Monocyte (primary cell): ENCODE measurements around a stretch of chr17.

GRCh38 chr17:80221241-80221926, 1.2 kb downstream of the SLC26A11 start:
- PRO-cap, 2 experiments = no peak in any of the 2 experiments

GRCh38 chr17:80264605-80264929, 3.9 kb downstream of the RNF213 start:
- PRO-cap, 2 experiments = no peak in any of the 2 experiments

DNA sequence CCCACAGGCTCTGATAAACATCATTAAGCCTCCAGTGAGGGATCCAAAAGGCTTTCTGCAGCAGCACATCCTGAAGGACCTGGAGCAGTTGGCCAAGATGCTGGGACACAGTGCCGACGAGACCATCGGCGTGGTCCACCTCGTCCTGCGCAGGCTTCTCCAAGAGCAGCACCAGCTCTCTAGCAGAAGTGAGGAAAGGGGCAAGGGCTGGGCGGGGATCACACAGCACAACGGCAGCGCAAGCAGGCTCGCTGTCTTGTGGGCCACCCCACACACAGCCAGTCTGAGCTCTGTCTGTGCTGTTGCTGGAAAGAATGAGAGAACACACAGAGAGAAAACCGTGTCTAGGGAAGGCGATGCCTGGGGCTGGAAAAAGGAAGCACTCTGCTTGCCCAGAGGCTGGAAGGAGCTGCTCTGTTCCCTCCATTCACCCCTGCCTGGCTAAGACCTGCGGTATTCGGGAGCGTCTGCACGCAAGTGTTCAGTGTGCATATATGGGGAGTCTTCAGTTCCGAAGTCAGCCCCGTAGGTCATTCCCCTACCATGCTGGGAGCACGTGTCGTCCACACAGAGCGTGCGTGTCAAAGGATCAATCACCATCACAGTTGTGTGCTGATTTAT, 33.3 kb upstream of the ENDOV start:
- PRO-cap, 2 experiments = no peak in any of the 2 experiments

- PRO-cap, 2 experiments = no peak in any of the 2 experiments
Measured at GRCh38 chr17:80384643-80385232, 30.2 kb upstream of the ENDOV start.

DNA sequence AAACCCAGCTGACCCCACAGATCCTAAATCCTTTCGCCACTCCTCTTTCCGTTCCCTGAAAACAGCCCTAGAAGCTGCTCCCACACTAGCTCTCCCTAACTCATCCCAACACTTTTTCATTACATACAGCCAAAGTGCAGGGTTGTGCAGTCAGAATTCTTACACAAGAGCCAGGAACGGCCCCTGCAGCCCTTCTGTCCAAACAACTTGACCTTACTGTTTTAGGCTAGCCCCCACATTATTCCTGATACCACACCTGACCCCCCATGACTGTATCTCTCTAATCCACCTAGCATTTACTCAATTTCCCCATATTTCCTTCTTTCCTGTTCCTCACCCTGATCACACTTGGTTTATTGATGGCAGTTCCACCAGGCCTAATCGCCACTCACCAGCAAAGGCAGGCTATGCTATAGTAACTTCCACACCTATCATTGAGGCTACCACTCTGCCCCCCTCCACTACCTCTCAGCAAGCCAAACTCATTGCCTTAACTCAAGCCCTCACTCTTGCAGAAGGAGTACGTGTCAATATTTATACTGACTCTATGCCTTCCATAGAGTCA, 11.3 kb upstream of the ENDOV start:
- PRO-cap, 2 experiments = no peak in any of the 2 experiments

GRCh38 chr17:80456781-80457262, 19.6 kb downstream of the NPTX1 start:
- PRO-cap, 2 experiments = no peak in any of the 2 experiments

- PRO-cap, 2 experiments = no peak in any of the 2 experiments
Measured at GRCh38 chr17:80474218-80475013, 2.0 kb downstream of the NPTX1 start.

GRCh38 chr17:80475979-80476447, 394 bp downstream of the NPTX1 start:
- PRO-cap, 2 experiments = no peak in any of the 2 experiments

GRCh38 chr17:80720842-80721772, 176.5 kb downstream of the RPTOR start:
- PRO-cap, 2 experiments = no peak in any of the 2 experiments

GRCh38 chr17:80739214-80739789, 194.7 kb downstream of the RPTOR start:
- PRO-cap, 2 experiments = no peak in any of the 2 experiments

DNA sequence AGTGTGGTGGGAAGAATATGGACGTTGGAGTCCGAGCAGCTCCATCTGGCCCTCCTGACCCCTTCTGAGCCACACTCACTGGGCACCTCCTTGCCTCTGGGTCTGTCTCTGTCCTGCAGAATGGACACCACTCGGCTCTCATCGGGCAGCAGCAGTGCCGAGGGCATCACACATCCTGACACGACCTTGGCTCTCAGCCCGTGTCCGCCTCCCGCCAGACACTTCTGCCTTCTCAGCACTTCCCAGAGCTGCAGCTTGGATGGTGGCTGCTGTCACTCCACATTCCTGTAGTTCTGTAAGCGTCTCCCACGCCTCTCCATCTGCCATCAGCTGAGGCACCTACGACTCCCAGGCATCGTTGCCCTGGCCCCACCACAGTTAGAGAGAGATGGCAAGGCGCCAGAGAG, 196.0 kb upstream of the CHMP6 start:
- PRO-cap, 2 experiments = no peak in any of the 2 experiments

DNA sequence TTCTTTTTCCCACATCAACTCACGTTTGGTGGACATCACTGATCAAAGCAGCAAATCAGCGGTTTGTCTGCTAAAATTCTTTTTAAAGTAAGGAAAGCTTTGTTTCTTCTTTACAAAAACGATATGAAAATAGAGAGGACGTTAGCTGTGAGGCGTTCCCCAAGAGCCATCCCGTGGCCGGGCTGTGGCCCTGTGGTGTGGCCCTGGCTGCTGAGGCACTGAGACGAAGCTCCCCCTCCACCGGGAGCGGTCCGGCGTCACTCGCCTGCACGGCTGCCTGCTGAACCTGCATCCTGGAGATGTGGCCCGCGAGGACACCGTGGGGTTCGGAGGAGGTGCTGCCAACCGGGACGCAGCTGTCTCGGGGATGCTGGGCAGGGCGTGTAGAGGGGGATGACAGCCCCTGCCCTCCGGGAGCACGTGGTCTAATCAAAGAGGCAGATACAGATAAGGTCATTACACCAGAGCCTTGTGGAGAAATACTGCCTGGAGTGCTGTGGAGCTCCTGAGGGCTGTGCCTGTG, 105.1 kb upstream of the CHMP6 start:
- PRO-cap, 2 experiments = no peak in any of the 2 experiments

DNA sequence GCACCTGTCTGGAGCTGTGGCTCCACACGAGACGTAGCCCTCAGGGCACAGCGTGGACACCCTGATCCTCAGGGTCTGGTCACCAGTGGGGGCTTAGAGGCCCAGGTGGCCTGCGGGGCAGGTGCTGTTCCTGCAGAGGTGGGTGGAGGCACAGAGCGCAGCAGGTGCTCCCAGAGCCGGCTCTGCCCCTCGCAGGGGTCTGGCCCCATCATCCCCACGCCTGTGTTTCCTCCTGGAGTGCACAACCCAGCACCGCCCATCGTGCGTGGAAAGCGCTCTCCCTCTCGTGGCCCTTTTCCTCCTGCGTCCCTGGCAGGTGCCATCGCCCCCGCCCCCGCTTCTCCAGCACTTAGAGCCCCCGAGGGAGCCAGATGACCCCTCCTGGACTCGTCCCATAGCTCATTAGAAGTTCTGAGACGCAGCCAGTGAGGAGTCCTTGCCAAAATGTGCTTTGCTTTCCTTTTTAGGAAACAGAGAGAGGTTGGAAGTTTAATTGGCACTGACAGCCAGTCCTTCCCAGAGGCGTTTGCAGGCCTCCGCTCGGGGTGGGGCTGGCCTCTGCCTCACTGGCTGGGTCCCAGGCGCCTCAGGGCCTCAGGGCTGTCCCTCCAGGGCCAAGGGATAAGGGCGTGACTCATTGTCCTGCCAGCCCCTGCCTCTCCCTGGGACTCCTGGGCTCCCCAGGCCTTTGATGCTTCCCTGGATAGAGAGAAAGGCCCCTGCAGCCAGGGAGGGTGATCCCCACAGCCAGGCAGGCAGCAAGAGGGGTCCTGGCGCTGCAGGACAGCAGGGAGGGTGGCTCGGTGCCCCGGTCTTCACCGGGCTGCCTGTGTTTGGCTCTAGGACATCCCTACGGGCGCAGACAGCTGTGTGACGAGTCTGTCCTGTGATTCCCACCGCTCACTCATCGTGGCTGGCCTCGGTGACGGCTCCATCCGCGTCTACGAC, 32.1 kb upstream of the CHMP6 start:
- PRO-cap, 2 experiments = no peak in any of the 2 experiments

DNA sequence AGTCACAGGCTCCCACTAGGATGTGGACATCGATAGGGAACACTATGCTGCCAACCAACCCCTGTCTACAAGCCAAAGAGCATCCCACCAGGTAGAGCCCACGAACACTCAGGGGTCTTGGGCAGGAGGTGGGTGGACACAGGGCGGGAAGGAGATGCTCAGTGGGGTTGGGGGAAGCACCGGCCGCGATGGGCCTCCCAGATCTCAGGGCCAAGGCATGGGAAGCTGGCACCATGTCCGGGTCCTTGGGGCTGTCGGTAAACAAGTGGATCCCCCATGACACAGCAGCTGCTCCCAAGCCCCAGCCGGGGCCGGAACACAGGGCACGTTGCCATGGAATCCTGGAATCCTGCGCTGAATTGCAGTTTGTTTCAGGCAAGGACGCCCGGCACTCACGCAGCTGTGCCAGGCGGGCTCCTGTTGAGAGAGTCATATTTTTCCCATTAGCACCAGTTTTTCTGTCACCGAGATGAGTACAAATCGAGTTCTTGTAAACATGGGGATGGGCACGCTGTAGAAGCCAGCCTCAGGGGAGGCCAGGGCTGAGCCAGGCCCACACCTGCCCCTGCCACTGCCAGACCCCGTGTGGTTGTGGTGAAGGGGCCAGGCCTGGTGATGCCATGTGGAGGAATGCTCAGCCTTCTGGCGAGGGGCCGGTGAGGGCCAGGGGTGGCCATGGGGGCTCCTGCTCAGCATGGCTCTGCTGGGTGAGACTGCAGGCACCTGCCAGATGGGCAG, 22.9 kb upstream of the CHMP6 start:
- PRO-cap, 2 experiments = no peak in any of the 2 experiments

GRCh38 chr17:81003539-81003945, 11.9 kb downstream of the CHMP6 start:
- PRO-cap, 2 experiments = no peak in any of the 2 experiments

DNA sequence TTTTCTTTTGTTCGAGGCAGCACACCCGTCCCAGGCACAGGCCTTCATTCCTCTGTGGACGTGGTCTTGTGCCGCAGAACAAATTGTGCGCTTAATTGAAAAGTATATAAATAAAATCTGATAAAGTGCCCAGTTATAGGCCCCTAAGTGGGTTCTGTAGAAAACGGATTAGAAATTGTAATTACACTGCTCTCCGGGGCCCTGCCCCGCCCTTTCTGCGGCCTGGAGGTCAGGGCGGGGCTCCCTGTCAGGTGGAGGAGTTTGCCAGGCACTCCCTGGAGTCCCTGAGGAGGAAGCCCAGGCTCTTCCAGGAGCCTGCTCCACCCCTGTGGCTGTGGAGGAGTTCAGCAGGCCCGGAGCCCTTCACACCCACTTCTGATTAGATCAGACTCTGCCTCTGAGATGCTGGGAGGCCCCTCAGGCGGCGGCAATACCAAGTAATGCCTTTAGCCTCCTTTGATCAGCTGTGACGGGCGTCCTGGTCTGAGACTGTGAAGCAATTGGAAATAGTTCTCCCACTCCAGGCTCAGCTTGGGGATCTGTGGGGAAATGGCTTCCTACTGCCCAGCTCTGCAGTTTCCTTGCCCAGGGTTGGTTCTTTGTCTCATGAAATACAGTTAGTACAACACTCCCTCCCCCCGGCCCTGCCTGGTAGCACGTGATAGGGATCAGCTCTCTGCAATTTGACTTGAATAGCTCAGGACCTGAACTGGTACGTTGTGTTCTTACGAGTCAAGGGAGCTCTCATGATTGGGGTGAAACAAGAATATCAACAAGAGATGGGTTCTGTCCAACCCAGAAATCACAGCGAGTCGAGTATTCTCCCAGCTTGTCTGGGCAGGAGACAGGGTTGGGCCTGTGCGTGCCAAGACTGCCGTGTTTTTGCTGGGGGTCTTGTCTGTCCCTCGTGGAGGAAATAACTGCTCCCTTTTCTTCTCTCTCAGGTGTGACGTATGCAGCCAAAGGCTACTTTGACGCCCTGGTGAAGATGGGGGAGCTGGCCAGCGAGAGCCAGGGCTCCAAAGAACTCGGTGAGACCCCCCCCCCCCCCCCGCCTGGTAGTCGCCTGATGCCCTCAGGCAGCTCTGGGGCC, 22.3 kb downstream of the BAIAP2 start:
- PRO-cap, 2 experiments = no peak in any of the 2 experiments

- PRO-cap, 2 experiments = no peak in any of the 2 experiments
Measured at GRCh38 chr17:81065889-81066637, 31.1 kb downstream of the BAIAP2 start.

- PRO-cap, 2 experiments = no peak in any of the 2 experiments
Measured at GRCh38 chr17:81131640-81132534, 33.4 kb upstream of the PVALEF start.

GRCh38 chr17:81133189-81133729, 32.0 kb upstream of the PVALEF start:
- PRO-cap, 2 experiments = no peak in any of the 2 experiments

DNA sequence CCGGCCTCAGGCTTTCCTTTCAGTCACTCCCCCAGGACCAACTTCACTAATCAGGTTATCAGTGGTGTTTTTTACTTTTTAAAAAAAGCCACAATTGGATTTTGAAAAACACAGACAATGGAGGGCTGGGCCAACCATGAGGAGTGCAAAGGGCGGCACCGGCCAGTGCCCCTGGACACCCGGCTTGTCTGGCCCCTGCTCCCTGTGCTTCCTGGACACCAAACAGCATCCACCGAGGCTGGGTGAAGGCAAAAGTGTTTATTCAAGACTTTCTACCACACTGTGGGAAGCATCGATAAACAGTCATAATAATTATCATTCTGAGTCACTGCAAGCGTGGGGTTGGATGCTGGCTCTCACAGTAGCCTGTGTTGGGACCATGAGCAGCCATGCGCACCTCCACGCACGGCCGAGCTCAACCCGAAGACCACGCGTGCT, 5.7 kb downstream of the NDUFAF8 start:
- PRO-cap, 2 experiments = no peak in any of the 2 experiments